Vagina (tissue), 1 donor: Measurements from ENCODE around the genes PDE6B, TMEM175 and SLC26A1.

DNA sequence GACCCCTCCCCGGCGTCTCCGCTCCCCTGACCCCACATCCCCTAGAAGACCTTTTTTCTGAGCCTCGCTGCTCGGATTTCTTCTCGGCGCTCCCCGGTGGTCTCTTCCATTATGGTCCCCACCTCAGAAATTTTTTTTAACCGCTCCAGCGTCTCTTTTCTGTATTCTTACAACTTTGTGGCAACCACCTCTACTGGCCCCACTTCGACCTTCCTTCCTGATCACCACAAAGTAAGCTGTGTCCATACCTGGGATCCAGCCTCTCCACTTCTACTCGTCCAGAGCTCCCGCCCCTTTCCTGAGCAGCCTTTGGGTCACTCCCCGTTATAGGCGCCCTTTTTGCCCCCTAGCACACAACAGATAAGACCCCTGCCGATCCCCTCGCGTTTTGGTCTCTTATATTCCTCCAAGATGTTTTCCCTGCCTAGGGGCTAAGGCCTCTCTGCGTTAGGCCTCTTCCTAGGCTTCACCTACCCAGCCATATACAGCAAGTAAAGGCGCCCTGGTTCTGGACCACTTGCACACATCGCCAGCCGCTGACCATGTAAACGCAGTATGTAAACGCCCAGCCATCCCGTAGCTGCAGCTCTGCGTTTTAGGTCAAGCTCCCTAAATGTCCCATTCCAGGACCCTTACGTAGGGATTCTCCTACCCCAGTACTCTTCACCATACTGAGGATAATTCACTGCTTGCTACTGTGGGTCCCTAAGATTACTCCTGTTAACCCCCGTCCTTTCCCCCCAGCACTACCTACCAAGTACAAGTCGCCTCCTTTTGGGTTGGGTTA lies 678 bp downstream of the PIGG start:
- PRO-cap: no peak
- RAMPAGE, long total RNA: no peak

DNA sequence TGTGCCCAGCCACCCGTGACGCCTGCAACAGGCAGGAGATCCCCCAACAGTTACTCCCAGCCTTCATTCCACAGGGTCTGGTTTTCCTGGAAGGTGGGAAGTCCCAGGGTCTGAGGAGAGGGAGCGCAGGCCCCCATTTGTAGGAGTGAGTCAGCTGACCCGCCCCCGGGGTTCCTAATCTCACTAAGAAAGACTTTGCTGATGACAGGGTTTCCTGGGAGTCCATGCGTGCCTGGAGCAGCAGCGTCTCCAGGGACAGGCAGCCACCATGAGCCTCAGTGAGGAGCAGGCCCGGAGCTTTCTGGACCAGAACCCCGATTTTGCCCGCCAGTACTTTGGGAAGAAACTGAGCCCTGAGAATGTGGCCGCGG lies at the start of gene PDE6B:
TSS of gene PDE6B (plus strand) at position 215 of the 371 bp plus-strand sequence.
- PRO-cap: no peak
- RAMPAGE, long total RNA: no peak

- PRO-cap: no peak
- RAMPAGE, long total RNA: no peak
These were observed 57.0 kb downstream of the PCGF3 start for GRCh38 chr4:762366-763285.

DNA sequence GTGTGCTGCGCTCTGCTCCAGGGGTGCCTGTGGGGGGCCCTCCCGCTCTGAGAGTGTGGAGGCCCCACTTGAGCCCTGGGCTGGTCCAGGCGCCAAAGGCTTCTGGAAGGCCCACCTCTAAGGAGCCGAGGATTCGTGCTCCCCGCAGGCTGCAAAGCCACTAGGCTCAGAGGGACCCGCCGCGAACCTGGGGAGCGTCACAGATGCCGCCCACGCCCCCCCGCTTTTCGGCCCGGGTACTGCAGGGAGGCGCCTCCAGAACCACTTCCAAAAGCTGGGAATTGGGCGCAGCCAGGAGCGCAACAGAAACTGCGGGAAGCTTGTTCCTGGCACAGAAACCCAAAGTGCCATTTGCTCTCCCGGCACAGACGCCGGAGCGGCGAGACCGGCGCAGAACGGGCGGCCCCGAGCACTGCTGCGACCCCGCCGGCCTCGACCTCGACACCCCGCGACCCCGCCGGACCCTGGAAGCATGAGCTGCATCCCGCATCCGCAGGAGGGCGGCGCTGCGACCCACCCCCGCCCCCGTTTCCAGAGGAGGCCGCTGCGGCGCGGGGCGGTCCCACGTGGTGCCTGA lies 30.9 kb downstream of the CPLX1 start:
- PRO-cap: no peak
- RAMPAGE, long total RNA: no peak

DNA sequence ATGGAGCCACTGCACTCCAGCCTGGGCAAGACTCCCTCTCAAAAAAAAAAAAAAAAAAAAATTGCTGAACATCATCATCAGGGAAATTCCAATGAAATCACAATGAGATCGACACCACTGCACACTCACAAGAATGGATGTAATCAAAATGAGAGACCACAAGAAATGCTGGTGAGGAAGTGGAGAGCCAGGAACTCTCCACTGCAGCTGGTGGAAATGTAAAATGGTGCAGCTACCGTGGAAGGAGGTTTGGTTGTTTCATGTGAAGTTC lies 8.0 kb downstream of the GAK start:
- PRO-cap: no peak
- RAMPAGE, long total RNA: no peak

DNA sequence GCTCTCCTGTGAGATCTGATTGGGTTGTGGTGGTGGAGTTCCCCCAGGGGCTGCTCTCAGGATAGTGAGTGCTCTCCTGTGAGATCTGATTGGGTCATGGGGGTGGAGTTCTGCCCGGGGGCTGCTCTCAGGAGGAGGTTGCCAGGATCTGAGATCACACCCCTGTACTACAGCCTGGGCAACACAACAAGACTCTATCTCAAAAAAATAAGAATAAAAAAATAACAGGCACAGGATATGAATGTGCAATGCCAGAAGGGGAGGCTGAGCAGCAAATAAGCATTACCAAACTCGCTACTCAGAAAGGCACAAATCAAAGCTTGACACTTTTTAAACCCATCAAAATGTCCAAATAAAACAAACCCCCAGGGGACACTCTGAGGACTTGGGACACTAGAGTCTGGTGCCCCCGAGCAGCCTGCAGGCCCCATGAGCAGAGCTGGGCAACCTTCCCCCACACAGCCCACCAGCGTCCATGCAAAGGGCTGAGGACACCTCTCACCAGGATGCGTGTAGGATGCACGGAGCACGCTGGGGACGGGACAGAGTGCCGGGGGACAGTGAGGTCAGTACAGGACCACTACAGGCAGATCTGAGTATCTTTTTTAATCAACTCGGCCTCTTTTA lies 7.1 kb downstream of the GAK start:
- PRO-cap: no peak
- RAMPAGE, long total RNA: start-site peak on the minus strand centred at position 411 of the sequence, 172 bp wide, 10 reads

GRCh38 chr4:931902-933271 lies at the start of gene TMEM175:
Gene TMEM175 (plus strand): TSS chr4:932460.
- PRO-cap: bidirectional peak, plus-strand start at chr4:932475, minus-strand start at chr4:932317
- RAMPAGE, long total RNA: start-site peak on the minus strand at chr4:932125-932174, 25 reads; start-site peak on the minus strand at chr4:932261-932302, 256 reads; start-site peak on the plus strand at chr4:932455-932487, 90 reads

GRCh38 chr4:961540-962096 lies 11.8 kb downstream of the DGKQ start:
- PRO-cap: no peak
- RAMPAGE, long total RNA: no peak

DNA sequence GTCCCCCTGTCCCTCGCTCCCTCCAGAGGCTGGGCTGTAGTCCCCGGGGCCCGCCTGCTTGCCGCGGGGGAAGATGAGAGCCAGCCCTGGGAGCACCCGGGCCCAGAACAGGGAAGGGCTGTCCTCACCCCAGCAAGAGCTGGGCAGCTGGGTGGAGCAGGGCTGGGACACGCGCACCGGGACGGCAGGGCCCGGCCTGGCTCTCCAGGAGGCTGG lies 853 bp downstream of the DGKQ start:
- PRO-cap: no peak
- RAMPAGE, long total RNA: no peak

GRCh38 chr4:993208-994095 lies at the start of gene SLC26A1:
Gene SLC26A1 (minus strand): TSS chr4:993404.
- PRO-cap: no peak
- RAMPAGE, long total RNA: no peak

DNA sequence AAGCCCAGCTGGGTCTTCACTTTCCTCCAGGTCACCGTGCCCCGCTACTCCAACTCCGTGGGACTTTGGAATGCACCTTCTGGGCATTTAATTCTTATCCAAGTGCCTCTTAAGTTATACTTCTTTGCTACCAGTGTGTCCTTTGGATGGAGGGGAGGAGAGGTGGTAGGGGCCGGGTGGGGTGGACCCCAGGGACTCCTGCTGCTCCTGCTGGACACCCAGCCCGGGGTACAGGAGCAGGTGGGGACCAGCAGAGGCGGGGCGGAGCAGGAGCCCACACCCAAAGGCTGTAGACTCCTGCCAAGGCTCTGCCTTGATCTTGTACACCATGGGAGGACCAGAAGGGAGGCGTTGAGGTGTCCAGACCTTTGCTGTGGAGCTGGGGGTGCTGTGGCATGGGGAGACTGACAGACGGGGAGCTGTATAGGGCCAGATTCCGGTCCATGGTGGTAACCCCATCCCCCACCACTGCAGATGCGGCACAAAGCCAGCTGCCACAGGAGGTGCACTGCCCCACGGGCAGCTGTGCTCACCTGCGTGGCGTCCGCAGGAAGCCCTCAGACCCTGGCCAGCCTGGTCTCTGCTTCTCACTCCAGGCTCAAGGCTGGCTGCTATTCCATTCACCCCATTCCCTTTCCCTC lies 4.9 kb upstream of the SLC26A1 start:
- PRO-cap: no peak
- RAMPAGE, long total RNA: no peak

- PRO-cap: unidirectional peak, minus-strand start at chr4:1012566
- RAMPAGE, long total RNA: no peak
These were observed 750 bp downstream of the FGFRL1 start for GRCh38 chr4:1011920-1012832.

GRCh38 chr4:1014316-1015145 lies 3.1 kb downstream of the FGFRL1 start:
- PRO-cap: no peak
- RAMPAGE, long total RNA: no peak

- PRO-cap: no peak
- RAMPAGE, long total RNA: no peak
These were observed 10.3 kb downstream of the FGFRL1 start for GRCh38 chr4:1021554-1022205.

DNA sequence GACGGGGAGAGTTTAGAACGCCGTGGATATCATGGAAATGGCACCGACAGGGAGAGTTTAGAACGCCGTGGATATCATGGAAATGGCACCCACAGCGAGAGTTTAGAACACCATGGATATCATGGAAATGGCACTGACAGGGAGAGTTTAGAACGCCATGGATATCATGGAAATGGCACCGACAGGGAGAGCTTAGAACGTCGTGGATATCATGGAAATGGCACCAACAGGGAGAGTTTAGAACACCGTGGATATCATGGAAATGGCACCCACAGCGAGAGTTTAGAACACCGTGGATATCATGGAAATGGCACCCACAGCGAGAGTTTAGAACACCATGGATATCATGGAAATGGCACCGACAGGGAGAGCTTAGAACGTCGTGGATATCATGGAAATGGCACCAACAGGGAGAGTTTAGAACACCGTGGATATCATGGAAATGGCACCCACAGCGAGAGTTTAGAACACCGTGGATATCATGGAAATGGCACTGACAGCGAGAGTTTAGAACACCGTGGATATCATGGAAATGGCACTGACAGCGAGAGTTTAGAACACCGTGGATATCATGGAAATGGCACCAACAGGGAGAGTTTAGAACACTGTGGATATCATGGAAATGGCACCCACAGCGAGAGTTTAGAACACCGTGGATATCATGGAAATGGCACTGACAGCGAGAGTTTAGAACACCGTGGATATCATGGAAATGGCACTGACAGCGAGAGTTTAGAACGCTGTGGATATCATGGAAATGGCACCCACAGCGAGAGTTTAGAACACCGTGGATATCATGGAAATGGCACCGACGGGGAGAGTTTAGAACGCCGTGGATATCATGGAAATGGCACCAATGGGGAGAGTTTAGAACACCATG lies 25.1 kb downstream of the SPON2 start:
- PRO-cap: no peak
- RAMPAGE, long total RNA: start-site peak on the plus strand centred at position 493 of the sequence, 136 bp wide, 7 reads; start-site peak on the plus strand centred at position 710 of the sequence, 102 bp wide, 9 reads

- PRO-cap: no peak
- RAMPAGE, long total RNA: start-site peak on the plus strand at chr4:1159050-1159227, 10 reads
These were observed 13.2 kb downstream of the SPON2 start for GRCh38 chr4:1158949-1159740.

- PRO-cap: no peak
- RAMPAGE, long total RNA: no peak
These were observed 19.2 kb upstream of the SPON2 start for GRCh38 chr4:1191509-1191995.

GRCh38 chr4:1214589-1215914 lies 33.9 kb downstream of the CTBP1 start:
- PRO-cap: no peak
- RAMPAGE, long total RNA: no peak

GRCh38 chr4:1234914-1235163 lies 14.1 kb downstream of the CTBP1 start:
- PRO-cap: no peak
- RAMPAGE, long total RNA: no peak

DNA sequence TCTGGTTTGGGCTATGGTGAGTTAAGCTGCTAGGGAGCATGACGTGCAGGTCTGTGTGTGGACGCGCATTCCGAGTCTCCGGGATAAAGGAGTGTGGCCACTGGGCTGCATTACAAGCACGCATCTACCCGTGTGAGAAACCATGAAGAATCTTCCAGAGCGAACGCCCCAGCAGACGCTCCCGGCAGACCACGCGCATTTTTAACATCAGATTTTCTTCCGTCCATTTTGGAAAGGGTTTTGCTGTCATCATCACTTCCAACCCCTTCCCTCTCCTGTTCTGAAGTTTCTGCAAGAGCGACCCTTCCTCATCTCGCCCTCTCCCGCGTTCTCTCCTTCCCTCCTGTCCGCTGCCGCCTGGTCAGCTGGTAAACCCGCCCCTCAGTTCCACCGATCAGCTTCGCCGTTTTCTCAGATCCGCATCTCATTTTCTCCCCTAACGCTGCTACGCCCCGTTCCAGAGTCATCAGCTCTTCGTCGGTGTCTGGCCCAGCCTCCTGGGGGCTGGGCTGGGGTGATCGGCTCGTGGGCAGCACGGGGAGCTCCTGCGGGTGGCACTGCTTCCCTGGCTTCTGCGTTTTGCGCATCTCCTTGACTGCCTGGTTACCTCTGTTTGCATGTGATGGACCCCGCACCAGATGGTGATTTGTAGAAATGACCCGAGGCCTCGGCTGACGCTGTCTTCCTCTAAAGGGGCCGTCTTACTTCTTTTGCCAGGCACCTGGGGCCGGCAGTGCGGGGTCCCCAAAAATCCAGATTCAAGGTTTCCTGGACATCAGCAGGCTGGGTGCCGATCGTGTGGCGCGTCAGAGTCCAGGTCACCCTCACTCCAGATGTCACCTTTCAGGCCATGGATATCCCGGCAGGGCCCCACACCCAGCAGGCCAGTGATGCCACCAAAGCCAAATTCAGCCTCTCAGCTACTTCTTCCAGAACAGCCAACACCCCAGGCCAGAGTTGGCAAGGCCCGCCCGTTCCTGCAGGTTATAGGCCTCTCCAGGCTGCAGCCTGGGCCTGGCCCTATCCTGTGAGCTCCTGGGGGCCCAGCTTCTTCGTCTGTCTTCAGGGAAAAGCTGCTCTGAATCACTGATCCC lies 13.4 kb downstream of the CTBP1 start:
- PRO-cap: no peak
- RAMPAGE, long total RNA: start-site peak on the minus strand centred at position 590 of the sequence, 329 bp wide, 18 reads